Left colon (tissue), 1 donor: ENCODE measurements around a stretch of chr2.

DNA sequence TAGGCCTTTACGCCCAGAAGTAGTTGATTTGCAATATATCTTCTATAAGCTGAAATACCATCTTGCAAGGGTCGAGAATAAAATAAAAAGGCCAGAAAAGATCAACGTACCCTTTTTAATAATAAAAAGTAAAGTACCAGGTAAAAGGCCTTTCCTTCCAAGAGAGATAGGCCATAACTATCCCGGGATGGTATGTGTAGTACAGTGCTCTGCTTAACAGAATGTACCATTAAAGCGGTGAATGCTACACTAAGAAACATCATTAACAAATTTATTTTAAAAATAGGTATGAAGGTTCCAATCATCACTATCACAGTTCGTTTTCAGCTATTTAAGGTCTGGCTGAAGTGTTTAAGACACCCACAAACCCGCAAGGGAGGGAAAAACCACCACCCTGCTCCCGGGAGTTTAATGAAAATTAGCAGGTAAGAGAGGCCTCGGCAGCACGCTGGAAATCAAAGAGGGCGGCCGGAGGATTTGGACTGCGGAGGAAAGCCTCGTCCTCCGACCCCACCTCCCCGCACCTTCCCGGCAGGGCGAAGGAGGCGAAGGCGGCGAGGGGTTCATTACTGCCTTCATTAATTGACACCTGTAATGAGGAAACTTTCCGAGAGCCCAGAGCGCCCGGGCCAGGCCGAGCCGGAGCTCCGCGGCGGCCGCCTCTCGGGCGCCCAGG lies 964 bp downstream of the USP34 start:
- PRO-cap: no peak

DNA sequence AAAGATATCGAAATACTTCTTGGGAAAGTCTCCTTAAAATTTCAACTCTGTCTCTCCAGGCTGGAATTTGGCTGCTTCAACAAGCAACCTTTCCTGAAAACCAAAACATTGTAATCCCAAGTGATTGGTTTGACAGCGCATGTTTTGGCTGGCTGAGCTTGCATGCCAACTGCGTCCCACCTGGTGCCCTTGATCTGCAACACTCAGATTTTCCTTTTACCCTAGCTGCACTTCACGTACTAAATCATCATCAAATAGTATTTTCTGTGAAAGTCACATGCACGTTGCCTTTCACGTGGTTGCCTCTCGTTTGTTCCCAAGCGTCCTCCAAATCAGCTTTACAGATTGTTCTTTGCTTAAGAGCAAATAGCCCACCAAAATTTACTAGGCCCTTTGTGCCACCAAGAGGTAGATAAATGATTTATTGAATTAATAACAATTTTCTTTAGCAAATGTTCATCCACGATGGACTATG lies 1.0 kb upstream of the XPO1 start:
- PRO-cap: unidirectional peak, minus-strand start at position 205 of the sequence

- PRO-cap: no peak
Observed at GRCh38 chr2:61770685-61771221, 83.1 kb downstream of the FAM161A start.

- PRO-cap: no peak
Observed at GRCh38 chr2:61793482-61793709, 60.5 kb downstream of the FAM161A start.

- PRO-cap: no peak
Observed at GRCh38 chr2:62138765-62139198, 57.1 kb upstream of the B3GNT2 start.

GRCh38 chr2:62208708-62209756 lies 13.1 kb downstream of the B3GNT2 start:
- PRO-cap: no peak

DNA sequence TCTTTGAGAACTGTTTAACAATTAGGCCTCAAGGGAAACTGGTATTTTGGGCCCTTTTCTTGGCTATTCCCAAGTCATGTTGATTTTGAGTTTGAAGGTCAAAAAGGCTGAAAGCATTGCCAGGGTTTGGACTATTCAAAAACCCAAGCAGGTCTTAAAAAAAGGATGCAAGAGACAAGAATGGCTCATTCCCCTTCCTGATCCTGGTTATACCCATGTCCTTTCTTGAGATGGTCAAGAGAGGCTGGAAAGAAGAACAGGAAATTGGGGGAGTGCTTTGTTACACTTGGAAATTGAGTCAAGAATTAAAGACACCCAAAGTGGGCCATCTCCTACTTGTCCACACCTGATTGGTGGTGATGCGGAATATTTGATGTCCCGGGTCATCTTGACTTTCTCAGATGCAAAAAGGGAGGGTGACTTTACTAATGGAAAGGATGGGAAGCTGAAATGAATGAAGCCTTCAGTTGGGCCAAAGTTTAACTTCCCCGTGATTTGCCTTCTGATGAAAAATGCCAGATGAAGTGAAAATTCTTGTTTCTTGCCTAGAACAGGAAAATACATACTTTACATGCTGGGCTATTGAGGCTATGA lies 30.1 kb downstream of the B3GNT2 start:
- PRO-cap: no peak

GRCh38 chr2:62488951-62489451 lies 17.0 kb downstream of the TMEM17 start:
- PRO-cap: no peak

- PRO-cap: no peak
Observed at GRCh38 chr2:62491882-62492372, 14.1 kb downstream of the TMEM17 start.

DNA sequence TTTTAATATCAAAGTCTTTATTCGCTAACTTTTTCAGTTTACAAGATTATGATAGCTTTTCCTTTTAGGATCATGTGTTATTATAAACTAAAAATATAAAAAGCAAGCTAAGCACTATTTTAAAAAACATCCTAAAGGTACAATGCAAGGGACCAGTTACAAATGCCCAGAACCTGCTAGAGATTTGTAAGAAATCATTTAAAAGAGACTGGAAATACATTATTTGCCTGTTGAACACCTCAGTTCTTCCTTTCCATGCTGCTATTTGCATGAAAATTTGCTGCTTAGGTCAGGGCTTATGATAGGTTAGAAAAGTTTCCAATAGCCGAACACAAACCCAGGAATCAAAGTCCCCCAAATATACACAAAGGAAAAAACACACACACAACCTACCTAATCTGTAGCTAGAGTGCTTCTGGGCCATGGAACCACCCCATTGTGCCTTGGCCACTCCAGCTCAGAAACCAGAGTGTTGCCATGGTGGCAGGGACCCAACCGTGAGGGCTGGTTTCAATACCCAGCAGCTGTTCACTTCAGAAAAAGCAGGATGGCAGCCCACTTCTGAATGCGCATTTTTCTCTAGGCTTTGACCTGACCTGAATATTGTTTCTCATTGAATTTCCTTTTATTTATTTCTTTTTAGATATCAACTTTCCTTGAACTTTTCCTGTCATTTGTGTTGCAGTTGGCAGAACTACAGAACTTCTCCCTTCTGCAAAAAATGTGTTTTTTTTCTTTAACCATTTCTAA lies 43.1 kb upstream of the EHBP1 start:
- PRO-cap: no peak

GRCh38 chr2:62928039-62928684 lies 122.5 kb upstream of the OTX1 start:
- PRO-cap: no peak

DNA sequence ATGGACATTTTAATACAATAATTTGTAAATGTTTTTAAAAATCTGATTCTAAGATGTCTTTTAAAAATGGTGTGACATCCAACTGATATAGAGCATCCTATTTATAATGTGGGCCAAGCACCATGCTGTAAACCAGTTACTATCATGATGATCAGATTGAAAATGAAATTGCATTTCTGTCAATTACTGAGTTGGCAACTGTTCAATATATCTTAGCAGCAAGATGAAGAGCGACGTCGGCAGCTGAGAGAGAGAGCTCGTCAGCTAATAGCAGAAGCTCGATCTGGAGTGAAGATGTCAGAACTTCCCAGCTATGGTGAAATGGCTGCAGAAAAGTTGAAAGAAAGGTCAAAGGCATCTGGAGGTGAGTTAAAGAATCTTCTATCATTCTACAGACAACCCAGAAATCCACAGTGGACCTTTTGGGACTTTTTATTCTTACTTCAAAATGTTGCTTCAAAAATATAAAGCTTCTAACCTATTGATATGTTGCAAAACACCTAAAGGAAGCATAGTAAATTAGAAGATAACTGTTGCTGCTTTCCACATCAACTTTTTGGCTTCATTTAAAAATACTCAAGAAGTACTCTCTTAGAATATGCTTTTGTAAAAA lies 71.6 kb upstream of the OTX1 start:
- PRO-cap: no peak

GRCh38 chr2:63218805-63219335 lies 168.2 kb downstream of the OTX1 start:
- PRO-cap: no peak

GRCh38 chr2:63371146-63372157 lies 216.8 kb downstream of the WDPCP start:
- PRO-cap: no peak

- PRO-cap: no peak
Observed at GRCh38 chr2:63684195-63684535, 95.4 kb downstream of the MDH1 start.

GRCh38 chr2:63935370-63935878 lies 83.8 kb downstream of the VPS54 start:
- PRO-cap: no peak

GRCh38 chr2:64052381-64052878 lies 33.2 kb upstream of the VPS54 start:
- PRO-cap: no peak

- PRO-cap: no peak
Observed at GRCh38 chr2:64129871-64130491, 14.2 kb downstream of the PELI1 start.

DNA sequence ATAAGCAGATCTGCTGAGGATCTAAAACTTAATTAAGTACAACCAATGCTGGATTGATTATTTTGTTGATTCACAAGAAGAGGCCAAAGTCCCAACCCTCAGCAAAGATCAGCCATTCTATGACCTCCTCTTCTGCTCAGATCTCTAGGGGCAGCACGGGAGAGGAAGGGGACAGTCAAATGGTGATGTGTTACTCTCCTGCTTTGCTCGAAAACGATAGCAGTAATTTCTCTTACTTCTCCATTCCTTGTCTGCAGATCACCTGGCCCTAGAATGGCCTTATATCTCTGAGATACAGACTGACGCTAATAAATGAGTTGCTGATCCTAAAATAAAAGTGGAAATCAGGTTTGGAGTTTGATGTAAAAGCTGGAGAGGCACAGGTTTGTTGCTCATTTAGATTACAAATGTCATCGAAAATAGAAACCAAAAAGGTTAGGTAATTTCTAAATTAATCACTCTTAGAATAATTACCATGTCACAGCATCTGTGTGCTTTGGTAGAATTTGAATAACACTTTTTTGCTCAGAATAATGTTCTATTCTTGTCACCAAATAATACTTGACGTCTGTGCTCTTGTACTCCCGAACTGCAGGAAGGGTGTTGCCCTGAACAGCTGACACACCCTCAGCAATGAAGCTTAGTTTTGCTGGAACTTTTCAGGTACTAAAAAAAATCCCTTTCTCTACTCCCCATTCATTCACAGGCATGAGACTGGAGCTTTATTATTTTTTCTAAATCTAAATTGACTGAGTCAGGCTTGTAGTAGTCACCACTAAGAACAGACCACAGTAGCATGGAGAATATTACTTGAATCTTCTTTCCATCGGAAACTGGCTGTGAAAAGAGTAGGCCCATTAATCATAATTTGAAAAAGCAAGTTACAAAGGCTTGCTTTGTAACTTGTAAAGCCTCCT lies 69.9 kb upstream of the PELI1 start:
- PRO-cap: unidirectional peak, minus-strand start at position 591 of the sequence

- PRO-cap: bidirectional peak, plus-strand start at chr2:64404460, minus-strand start at chr2:64404186
Observed at GRCh38 chr2:64403686-64404790, 49.9 kb upstream of the LGALSL start.